ENCODE results near the gene URGCP.

DNA sequence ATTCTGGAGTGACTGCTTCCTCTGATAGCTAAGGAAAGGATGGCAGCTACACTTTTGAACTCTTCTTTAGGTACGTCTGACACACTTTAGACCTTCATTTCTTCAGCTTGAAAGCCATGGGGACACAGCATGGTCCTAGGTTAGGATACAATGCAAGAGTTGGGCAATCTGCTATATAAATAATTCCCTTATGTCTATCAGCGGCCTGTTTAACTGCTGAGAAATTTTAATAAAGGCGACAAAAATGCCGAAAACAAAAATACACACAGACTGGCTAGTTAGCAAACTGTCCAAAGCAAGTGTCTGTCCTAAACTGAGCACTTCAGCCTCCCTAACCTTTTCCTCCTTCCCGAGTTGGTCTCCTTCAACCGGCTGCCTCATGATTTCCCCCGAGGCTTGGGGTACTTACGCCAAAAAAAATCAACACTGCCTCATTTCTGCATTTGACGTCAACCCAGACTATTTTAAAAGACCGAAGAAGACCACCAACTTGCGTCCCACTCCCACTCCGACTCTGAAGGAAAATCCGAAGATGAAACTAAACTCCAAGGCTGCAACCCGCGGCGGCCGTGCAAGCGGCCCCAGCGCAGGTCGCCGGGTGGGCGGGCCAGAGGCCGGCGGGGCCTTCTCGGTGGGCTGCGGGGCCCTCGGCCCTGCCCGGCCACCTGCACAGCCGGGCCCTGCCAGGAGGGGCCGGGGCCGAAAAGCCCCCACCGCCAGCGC, 650 bp downstream of the C7orf25 start:
- RRBS: 1% methylated on average over 10 of the region's 33 CpGs

- RRBS: no CpG with 5 or more reads among the region's 14 CpGs
Measured at GRCh38 chr7:43584033-43584669, 1.2 kb downstream of the STK17A start.

DNA sequence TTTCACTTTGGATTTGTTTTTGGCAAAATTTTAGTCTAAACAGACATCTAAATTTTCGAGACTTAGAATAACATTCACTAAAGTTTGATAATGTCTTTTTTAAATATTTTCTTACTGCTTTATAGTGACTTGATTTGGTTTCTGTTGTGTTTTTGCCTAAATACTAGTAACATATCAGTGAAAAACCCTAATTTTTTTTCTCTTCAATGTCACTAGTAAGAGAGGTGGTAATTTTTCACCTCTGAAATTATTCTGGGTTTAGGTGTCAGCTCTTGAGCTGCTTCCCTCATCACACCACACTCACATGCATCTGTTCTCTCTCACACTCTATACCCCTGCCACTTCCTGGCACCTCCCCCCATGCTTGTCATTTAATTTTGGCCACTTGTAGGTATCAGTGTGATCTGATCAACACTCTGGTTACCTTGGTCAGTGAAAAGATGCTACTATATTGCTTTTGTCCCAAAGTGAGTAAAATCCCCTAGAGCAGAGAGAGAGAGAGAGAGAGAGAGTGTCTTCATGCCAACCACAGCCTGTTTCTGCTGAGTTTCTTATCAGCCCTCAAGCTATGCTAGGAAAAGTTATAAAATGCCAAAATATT, 42.5 kb downstream of the STK17A start:
- RRBS: no CpG with 5 or more reads among the region's 1 CpG

- RRBS: no CpG with 5 or more reads among the region's 13 CpGs
Measured at GRCh38 chr7:43866425-43866979, 2.8 kb downstream of the MRPS24 start.

DNA sequence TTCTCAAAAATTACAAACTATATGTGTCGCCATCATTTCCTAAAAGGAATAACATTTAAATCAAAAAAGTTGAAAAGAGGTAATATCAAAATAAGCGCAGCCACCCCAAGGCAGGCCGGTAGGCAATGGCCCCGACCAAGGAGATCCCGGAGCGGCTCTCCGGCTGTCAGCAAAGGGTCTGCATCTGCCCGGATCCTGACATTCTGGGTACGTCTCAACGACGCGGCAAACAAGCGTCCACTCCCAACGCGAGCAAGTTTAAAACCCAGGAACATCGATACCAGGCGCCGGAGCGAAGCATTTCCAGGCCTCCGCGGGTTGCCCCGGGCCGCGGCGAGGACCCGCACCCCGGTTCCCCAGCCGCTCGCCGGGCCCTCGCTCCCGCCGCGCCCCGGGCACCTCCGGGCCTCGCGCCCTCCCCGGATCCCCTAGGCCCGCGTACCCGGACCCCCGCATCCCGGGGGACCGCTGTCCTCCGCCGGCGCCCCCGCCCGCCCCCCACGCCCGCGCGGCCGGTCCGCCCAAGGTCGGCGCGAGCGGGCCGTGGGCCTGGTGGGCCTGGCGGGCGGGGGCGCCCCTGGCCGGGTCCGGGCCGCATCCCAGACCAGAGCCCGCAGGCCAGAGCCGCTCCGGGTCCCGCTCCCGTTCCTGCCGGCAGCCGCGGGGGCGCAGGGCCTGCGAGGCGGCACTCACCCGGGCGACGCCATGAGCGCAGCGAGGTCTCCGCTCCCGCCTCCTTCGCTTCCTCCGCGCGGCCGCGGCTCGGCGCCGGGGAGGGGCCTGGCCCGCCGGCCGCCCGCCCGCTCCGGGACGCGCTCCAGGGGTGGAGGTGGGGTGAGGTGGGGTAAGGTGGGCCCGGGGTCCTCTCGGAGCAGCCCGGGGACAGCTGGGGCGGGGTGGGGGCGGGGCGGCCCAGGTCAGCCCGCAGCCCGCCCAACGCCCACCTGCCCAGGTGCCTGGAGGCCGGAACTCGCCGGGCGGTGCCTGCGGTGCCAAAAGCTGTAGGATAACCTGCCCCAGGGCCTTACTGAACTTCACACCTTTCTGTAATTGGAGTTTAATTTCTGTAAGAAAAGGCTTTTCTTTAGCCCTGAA, at the start of gene URGCP:
Gene URGCP, minus strand, starts transcription at position 728 of the 1,095 bp plus-strand sequence.
- RRBS: 7% methylated on average over 52 of the region's 116 CpGs

GRCh38 chr7:44005917-44006500, 8.3 kb downstream of the SPDYE1 start:
- RRBS: no CpG with 5 or more reads among the region's 10 CpGs

GRCh38 chr7:44087621-44088467, 5.5 kb upstream of the POLM start:
- RRBS: no CpG with 5 or more reads among the region's 12 CpGs

GRCh38 chr7:44100406-44100898, 3.7 kb upstream of the AEBP1 start:
- RRBS: no CpG with 5 or more reads among the region's 6 CpGs

DNA sequence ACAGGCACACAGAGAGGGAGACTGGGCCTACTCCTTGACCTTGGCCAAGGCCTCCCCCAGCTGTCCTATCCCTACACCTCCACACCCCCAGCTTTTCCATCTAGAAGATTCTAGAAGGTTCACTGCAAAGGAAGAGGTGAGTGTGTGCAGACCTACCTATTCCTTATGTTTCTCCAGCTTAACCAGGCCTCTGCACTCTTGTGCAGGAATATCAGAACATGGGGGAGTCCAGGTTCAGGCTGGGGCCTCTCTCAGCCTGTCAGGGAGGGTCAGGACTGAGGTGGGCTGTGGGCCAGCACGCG, 8.5 kb upstream of the POLD2 start:
- RRBS: no CpG with 5 or more reads among the region's 2 CpGs

GRCh38 chr7:44240923-44241456, 40.2 kb downstream of the YKT6 start:
- RRBS: 31% methylated on average over 6 of the region's 10 CpGs

DNA sequence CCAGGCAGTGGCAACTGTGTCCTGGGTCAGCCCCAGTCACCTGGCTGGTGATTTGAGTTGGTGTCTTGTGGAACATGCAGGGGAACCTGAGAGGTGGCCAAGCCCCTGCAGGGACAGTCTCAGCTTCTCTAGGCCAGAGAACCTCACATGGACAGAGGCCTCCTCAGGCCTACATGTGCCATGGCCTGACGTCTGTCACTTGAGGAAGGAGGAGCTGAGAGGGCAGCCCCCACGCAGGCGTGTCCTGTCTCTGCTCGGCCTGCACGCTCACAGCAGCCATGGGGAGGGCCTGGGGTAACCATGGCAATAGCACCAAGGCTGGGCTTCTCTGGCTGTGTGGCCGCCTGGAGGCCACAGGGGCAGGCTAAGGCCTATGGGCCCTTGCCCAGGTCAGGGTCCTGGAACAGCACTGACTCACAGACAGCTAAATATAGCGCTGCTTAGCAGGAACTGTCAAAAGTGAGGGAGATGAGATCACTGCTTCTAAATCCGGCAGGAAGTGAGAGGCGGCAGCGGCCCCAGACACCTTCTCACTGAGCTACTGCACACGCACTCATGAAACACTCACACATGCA, 57.0 kb downstream of the YKT6 start:
- RRBS: no CpG with 5 or more reads among the region's 11 CpGs

GRCh38 chr7:44276013-44276499, 49.3 kb downstream of the CAMK2B start:
- RRBS: no CpG with 5 or more reads among the region's 15 CpGs

- RRBS: no CpG with 5 or more reads among the region's 10 CpGs
Measured at GRCh38 chr7:44313489-44314017, 11.8 kb downstream of the CAMK2B start.

GRCh38 chr7:44320659-44321554, 4.5 kb downstream of the CAMK2B start:
- RRBS: 45% methylated on average over 2 of the region's 18 CpGs

GRCh38 chr7:44595989-44596379, 10.4 kb upstream of the OGDH start:
- RRBS: no CpG with 5 or more reads among the region's 2 CpGs

DNA sequence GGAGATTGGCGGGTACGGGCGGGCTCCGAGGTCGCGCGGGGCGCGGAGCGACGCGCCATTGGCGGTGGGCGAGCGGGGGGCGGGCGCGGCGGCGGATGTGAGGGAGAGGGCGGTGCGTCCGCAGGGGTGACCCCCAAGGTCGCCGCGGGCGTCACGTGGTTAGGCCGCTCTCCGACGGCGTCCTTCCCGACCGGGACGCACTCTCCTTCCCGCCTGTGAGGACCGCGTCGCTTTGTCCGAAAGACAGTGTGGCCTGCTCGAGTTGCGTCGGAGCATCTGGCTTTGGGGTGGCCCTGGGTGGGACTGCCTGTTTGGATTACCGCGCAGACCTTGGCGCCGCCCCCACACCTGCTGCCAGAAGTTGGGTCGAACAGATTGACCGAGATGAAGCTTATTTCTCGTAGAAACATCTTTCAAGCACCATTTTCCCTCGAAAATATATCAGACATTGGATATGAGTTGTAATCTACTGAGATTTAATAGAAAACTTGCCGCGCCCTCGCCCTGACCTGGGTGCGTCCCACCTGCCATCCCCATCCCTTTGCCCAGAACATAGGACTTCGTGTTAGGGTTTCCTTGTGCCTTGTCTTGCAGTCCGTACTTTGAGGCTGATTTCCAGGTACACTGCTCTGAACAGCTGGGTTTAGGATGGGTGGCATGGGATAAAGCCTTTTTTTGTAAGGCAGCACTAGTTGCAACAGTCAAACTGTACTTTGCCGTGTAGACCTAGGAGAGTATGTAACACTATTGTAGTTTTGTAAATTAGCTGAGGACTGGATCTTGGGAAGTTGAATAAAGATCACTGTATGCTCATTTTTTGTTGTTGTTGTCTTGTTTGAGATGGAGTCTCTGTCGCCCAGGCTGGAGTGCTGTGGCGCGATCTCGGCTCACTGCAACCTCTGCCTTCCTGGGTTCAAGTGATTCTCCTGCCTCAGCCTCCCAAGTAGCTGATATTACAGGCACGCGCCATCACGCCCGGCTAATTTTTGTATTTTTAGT, 758 bp downstream of the OGDH start:
- RRBS: no CpG with 5 or more reads among the region's 66 CpGs

DNA sequence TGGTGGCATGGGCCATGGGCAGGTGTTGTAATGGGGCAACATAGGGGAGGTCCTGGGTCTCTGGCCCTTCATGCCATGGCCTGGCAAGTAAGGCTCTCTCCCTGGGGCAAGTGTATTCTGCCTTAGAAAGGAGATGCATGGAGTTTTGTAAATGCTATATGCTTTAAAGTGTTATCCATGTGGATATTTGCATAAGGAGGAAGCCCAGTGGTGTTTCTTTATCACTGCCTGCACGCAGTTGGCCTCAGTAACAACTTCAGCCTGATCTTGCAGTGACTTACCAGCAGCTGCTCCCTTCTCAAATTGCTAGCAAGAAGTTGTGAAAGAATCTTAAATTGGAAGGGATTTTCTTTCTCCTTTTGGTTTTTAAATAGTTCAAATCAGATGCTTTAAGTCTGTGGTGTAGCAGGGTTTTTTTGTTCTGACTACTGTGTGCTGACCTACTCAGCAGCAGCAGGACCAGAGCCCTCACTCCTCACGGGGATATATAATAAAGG, 40.0 kb downstream of the OGDH start:
- RRBS: no CpG with 5 or more reads among the region's 2 CpGs

- RRBS: no CpG with 5 or more reads among the region's 8 CpGs
Measured at GRCh38 chr7:44750785-44751688, 2.4 kb downstream of the ZMIZ2 start.

DNA sequence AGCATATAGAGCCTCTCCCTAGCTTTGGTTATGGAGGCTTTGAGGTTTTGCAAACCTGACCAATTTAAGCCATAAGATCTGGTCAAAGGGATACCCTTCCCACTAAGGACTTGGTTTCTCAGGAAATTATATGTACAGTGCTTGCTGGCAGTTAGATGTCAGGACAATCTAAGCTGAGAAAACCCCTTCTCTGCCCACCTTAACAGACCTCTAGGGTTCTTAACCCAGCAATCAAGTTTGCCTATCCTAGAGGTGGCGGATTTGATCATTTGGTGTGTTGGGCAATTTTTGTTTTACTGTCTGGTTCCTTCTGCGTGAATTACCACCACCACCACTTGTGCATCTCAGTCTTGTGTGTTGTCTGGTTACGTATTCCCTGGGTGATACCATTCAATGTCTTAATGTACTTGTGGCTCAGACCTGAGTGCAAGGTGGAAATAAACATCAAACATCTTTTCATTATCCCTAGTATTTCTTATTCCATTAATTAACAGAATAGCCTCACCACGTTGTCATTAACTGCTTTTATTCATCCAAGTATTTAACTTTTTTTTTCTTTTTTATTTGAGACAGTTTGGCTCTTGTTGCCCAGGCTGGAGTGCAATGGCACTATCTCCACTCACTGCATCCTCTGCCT, 6.3 kb downstream of the PPIA start:
- RRBS: no CpG with 5 or more reads among the region's 4 CpGs

DNA sequence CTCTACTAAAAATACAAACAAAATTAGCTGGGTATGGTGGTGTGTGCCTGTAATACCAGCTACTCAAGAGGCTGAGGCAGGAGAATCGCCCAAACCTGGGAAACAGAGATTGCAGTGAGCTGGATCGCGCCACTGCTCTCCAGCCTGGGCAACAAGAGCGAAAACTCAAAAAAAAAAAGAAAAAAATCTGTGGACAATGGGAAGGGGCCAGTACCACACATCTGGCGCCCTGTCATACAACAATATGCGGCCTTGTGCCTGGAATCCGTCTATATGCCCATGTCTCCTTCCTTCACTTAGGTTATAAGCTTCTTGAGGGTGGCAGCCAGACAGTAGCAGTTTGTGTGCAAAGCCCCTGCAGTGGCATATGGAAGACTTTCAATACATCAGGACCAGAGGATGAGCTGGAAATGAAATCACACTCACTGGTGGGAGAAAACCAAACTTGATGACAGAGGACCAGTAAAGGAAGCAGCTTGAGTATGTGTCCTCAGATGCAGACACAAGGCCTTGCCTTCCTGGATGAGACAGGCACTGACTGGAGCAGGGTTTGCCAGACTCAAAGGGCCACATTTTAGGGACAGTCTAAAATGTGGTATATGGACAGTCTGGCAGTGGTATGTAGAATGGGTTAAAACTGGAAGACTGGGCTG, 23.6 kb downstream of the H2AZ2 start:
- RRBS: no CpG with 5 or more reads among the region's 7 CpGs